ENCODE measurements around a stretch of chr1.

DNA sequence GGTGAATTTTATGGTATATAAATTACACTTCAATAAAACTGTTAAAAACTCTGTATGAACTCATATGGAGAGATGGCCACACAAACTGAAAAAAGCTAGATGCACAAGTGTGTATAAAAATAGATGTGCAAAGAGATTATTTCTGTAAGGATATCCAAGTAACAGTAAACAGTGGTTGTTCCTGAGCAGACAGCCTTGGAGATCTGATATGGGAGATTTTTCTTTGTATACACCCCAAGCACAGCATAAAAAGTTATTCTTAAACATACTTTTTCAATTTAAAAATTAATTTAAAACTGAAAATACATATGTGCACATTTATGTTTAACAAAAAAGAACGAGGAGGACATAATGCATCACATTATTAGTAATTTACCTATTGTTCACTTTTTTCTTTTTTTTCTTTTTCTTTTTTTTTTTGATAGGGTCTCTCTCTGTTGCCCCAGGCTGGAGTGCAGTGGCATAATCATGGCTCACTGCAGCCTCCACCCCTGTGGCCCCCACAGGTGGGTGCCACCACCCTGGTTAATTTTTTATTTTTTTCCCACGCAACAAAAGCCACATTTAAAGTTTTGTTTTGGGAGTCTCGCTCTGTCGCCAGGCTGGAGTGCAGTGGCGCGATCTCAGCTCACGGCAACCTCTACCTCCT lies 2.2 kb upstream of the SF3A3 start:
- PRO-cap: no peak

- PRO-cap: no peak
Measured at GRCh38 chr1:38000253-38000817, 5.0 kb downstream of the FHL3 start.

- PRO-cap: bidirectional peak, plus-strand start at chr1:38009593, minus-strand start at chr1:38009557
Measured at GRCh38 chr1:38008844-38009701, 3.5 kb upstream of the UTP11 start.

GRCh38 chr1:38027437-38028305 lies 15.1 kb downstream of the UTP11 start:
- PRO-cap: no peak

- PRO-cap: no peak
Measured at GRCh38 chr1:38029019-38029965, 16.8 kb downstream of the UTP11 start.

GRCh38 chr1:38029966-38030537 lies 16.5 kb downstream of the POU3F1 start:
- PRO-cap: bidirectional peak, plus-strand start at chr1:38030192, minus-strand start at chr1:38030137

GRCh38 chr1:38817917-38818888 lies 41.4 kb downstream of the RRAGC start:
- PRO-cap: no peak

DNA sequence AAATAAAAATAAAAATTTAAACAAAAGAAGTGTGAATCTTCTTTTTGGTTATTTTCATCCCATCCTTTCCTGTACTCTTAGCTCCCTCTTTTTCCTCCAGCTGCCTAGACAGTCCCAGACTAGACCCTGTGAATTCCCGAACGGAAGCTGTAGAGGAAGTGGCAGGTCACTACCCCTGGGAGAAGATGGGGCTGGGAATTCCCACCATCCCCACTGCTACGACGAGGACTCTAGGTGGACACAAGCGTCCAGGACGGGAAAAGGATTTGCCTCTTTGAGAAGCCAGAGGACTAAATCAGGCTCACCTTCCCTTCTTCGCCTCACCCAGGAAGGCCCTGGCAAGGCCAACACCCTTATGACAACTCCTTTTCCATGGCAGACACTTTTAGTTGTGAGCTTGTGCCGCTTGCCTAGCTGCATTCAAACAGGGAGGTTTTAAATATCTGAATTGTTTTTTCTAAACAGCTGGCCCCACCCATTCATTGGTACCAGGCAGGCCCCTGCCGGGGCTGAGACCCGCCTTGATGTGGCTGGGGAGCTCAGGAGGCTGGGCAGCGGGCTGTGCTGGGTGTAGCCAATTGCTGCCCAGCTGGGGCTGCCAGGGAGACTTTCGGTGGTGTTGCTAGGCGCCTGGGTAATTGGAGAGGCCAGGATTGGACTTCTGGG lies 12.4 kb downstream of the RHBDL2 start:
- PRO-cap: no peak

DNA sequence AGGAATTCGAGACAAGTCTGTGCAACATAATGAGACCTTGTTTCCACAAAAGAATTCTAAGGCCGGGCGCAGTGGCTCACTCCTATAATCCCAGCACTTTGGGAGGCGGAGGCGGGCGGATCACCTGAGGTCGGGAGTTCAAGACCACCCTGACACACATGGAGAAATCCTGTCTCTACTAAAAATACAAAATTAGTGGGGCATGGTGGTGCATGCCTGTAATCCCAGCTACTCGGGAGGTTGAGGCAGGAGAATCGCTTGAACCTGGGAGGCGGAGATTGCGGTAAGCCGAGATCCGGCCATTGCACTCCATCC lies 2.6 kb downstream of the AKIRIN1 start:
- PRO-cap: no peak

DNA sequence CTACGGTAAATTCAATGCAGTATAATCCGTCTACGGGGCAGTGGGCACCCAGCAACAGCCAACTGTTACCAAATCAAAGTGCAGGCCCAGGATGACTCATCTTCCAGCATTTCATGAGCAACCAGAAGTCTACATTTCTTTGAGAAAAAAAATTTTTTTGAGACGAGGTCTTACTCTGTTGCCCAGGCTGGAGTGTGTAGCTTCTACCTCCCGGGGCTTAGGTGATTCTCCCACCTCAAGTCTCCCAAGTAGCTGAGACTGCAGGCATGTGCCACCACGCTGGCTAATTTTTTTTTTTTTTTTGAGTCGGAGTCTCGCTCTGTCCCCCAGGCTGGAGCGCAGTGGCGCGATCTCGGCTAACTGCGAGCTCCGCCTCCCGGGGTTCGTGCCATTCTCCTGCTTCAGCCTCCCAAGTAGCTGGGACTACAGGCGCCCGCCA lies 21.9 kb downstream of the NDUFS5 start:
- PRO-cap: bidirectional peak, plus-strand start at position 142 of the sequence, minus-strand start outside the sequence

- PRO-cap: no peak
Measured at GRCh38 chr1:39050614-39051124, 24.5 kb downstream of the NDUFS5 start.

- PRO-cap: no peak
Measured at GRCh38 chr1:39080743-39081881, 55.0 kb downstream of the NDUFS5 start.

GRCh38 chr1:39081882-39082075 lies 55.6 kb downstream of the NDUFS5 start:
- PRO-cap: no peak

DNA sequence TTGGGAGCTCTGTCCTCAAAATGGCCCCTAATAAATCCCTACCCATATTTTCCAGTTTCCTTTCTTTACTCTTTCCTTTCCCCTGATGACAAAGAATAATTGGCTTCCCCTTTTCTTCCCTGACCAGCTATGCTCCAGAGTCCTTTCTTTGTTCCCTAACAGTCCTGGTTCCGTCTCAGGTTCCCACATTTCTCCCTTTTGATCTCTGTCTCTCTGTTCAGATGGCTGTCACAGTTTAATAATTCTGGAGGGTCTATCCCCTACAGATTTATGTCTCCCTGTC lies 78.1 kb downstream of the NDUFS5 start:
- PRO-cap: no peak

DNA sequence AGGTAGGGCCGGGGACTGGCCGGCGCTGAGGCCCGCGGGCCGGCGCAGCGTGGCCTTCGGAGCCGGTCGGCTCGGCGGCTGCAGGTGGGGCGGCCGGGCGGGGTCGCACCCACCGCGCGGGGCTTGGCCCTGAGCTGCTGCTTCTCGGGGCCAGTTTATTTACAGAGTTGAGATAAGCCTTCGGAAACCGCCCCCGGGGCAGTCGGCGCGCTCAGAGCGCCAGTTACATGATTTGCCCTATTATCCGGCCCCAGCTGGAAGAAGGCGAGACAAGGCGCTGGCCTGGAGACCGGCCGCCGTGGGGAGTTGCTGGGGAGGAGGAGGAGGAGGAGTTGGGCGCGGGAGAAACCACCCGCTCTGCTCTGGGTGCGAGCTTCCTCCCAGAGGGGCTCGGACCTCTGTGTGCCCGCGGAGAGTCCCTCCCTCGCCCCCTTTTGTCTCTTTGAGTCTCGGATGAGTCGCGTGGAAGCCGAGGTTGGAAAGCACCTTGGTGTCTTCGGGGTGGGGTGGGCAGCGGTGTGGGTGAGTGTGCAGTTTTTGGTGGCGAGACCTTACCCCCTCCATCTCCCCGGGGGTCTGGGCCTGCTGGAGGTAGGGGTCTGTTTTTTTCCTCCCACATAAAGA lies 79.7 kb downstream of the NDUFS5 start:
- PRO-cap: bidirectional peak, plus-strand start at position 429 of the sequence, minus-strand start at position 146 of the sequence; bidirectional peak, plus-strand start at position 510 of the sequence, minus-strand start at position 455 of the sequence

DNA sequence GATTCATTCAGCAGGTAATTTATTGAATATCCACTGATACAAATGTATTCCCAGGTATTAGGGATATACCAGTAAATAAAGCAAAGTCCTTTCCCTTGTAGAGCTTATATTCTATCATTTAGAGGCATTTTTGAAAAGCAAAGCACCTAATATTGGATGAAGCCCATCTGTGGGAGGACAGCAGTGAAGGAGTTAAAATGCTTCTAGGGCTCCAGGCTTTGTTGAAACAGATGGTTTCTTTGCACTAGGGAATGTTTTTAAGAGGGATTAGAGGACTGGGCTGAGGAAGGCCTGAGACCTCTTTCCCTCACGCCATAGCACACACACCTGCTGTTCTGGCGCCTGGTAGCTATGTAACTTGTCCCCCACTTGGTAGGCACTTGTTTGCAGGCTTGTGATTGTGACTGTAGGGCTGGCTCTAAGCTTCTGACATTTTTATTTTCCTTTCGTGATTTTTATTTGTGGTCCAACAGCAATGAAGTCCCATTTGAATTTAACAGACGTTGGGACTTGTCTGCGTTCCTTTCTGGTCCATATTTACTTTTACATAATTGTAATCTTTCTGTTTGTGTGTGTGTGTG lies 33.8 kb upstream of the MACF1 start:
- PRO-cap: no peak

DNA sequence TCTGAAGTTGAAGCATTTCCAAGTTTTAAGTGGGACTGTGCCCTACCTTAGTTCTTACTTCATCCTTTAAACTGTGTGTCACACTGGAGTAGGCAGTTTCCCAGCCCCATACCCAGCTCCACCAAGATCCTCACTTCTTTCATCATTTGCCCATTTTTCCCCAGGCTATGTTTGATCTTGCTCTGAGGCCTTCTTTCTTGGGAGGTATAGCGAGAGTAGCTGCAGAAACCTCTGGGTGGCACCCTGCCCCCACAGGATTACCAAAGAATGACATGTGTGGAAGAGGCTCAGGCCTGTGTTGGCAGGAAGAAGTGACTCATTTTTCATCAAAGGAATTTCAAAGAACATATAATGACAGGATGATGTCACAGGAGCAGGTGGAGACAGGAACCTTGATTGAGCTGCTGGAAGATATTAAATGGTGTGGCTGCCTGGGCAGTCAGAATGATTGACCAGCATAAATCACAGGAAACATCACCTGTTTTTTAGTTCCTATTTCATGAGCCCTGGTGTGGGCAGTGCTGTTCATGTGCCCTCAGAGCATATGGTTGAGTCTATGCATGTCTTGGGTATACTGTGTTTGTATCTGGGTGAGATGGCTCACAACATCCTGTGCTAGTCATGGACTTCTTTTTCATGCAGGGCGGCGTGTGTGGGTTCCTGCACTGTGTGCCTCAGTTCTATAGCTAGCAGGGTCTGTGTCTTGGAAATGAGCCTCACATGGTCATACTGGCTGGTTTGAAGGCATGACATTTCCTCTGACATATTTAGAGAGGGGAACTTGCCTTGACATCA lies 20.7 kb upstream of the MACF1 start:
- PRO-cap: no peak

- PRO-cap: no peak
Measured at GRCh38 chr1:39220739-39221035, 16.2 kb downstream of the MACF1 start.

GRCh38 chr1:39266145-39266753 lies 61.8 kb downstream of the MACF1 start:
- PRO-cap: unidirectional peak, plus-strand start at chr1:39266496

DNA sequence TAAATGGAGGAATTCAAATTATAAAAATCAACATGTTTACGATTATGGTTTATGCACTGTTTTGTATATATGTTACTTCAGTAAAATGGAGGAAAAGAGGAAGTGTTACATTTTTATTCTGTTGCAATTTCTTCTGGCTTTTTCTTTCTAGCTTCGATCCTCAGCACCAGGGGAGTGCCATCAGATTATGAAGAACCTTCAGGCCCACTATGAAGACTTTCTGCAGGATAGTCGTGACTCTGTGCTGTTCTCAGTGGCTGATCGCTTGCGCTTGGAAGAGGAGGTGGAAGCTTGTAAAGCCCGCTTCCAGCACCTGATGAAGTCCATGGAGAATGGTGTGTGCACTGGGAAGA lies 105.6 kb downstream of the MACF1 start:
- PRO-cap: no peak

Measured in SEM (cell line).